ENCODE measurements around a stretch of chr4.

DNA sequence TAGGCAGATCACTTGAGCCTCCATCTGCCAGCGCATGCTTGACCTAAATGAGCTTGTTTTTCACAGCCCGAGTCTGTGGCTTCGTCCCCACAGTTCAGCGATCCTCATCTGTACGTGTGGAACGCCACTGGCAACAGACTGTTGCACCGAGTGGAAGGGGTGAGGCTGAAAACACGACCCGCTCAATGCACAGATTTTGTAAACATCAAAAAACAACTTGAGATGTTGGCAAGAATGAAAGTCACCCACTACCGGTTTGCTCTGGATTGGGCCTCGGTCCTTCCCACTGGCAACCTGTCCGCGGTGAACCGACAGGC, 12.5 kb downstream of the RPL9 start:
- PRO-cap, 3 experiments, result no peak in any of the 3 experiments
- RAMPAGE, long total RNA, 4 experiments, result no peak in any of the 4 experiments
- RRBS, result no CpG with 5 or more reads among the region's 14 CpGs

DNA sequence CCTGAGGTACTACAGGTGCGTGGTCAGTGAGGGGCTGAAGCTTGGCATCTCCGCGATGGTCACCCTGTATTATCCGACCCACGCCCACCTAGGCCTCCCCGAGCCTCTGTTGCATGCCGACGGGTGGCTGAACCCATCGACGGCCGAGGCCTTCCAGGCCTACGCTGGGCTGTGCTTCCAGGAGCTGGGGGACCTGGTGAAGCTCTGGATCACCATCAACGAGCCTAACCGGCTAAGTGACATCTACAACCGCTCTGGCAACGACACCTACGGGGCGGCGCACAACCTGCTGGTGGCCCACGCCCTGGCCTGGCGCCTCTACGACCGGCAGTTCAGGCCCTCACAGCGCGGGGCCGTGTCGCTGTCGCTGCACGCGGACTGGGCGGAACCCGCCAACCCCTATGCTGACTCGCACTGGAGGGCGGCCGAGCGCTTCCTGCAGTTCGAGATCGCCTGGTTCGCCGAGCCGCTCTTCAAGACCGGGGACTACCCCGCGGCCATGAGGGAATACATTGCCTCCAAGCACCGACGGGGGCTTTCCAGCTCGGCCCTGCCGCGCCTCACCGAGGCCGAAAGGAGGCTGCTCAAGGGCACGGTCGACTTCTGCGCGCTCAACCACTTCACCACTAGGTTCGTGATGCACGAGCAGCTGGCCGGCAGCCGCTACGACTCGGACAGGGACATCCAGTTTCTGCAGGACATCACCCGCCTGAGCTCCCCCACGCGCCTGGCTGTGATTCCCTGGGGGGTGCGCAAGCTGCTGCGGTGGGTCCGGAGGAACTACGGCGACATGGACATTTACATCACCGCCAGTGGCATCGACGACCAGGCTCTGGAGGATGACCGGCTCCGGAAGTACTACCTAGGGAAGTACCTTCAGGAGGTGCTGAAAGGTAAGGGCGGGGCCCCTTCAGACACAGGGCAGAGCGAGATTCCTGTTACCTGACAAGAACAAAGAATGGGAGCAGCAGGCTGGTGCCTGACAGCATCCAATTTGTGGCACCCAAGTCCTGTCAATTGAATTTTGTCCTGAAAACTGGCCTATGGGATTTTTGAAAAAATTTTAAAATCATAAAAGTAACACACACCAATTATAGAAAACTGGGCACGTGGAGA, 11.8 kb downstream of the RPL9 start:
- PRO-cap, 3 experiments, result peak in 2 of 3 experiments; most common plus-strand start position 441 of the sequence (in 2)
- RAMPAGE, long total RNA, 4 experiments, result no peak in any of the 4 experiments
- RRBS, result 41% methylated on average over 13 of the region's 77 CpGs

DNA sequence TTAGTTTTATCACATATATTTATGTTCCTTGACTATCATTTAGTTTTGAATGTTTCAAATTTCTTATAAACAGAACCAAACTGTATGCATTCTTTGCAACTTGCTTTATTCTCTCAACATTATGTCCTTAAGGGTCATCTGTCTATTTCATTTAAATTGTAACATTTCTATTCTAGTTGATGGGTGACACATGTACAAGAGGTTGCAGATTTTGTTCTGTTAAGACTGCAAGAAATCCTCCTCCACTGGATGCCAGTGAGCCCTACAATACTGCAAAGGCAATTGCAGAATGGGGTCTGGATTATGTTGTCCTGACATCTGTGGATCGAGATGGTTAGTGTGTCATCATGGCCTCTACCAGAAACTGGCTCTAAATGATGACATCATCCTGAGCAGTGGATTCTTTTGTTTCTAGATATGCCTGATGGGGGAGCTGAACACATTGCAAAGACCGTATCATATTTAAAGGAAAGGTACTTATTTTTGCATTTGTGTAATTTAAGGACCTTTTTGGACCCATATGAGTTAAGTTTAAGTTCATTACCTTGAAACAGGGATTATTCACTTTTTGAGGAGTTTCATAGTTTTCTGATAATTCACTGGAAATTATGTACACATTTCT, 6.1 kb downstream of the LIAS start:
- PRO-cap, 3 experiments, result no peak in any of the 3 experiments
- RAMPAGE, long total RNA, 4 experiments, result no peak in any of the 4 experiments
- RRBS, result no CpG with 5 or more reads among the region's 2 CpGs

DNA sequence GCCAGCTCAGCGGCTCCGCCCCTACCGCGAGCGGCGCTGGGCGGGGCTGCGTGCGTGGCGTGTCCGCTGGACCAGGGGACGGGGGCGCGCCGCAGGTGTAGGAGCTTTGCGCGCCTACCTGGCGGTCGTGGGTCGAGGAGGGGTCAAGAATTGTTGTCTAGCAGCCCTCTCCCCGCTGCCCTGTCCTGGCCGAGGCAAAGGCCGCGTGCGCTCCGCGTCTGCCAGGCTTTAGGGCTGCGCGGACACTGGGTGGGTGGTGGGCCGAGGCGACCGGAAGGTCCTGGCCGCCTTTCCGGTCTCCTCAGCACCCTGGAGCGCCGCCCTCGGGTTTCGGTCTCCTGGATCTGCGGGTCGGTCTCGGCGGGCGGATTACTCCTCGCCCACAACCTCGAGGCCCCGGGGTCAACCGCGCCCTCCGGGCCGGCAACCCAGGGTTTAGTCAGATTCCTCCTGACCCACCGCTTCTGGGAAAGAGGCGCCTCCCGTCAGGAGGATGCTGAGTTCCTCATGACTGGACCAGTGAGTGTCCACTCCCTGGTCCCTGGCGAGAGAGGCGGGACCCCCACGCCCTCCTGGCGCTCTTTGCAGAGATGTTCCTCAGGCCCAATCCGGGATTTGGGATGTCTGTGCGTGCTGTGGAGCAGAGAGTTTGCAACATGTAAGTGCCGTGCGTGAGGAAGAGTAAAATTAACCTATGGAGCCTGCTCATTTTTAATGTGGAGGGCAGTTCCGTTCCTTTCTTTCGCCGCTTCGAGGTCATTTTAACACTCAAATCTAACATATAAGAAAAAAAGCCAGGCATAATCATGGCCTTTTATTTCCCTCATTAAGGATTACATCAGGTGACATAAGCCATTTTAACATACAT, 676 bp upstream of the UGDH start:
- PRO-cap, 3 experiments, result peak in 3 of 3 experiments; most common plus-strand start position 74 of the sequence (in 3); most common minus-strand start position 247 of the sequence (in 2)
- RAMPAGE, long total RNA, 4 experiments, result start-site peak on the plus strand in 2 of 4 experiments, centred at positions 48 to 324 of the sequence, 16 to 42 reads per replicate
- RRBS, result under 1% methylated on average over 8 of the region's 65 CpGs

DNA sequence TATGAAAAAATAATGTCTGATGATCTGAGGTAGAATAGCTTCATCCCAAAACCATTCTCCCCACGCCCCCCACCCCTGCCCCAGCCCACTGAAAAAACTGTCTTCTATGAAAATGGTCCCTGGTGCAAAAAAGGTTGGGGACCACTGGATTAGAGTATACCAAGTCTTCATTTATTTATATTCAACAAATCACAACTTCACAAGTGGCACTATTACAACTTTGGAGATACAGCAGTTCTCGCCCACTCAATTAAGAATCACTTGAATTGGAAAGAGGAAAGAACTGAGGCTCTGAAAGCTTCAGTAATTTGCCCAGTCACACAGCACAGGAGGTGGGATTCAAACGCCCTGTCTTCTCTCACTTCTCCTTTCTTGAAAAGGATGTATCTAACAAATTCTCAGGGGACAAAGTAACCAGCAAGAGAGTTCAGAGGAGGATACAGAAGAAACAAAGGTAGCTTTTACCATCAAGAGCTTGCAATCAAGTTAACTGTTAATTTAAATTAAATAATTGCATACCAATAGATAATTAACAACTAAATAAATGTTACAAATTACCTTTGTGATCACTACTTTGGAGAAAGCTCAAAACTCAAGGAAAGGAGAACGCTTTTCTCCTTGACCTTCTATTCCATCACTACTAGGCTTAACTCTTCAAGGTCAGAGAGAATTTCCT, 12.4 kb downstream of the SMIM14 start:
- PRO-cap, 3 experiments, result no peak in any of the 3 experiments
- RAMPAGE, long total RNA, 4 experiments, result no peak in any of the 4 experiments
- RRBS, result no CpG with 5 or more reads among the region's 4 CpGs

- PRO-cap, 3 experiments, result no peak in any of the 3 experiments
- RAMPAGE, long total RNA, 4 experiments, result no peak in any of the 4 experiments
- RRBS, result no CpG with 5 or more reads among the region's 3 CpGs
These were observed 11.7 kb downstream of the SMIM14 start for GRCh38 chr4:39626818-39627587.

DNA sequence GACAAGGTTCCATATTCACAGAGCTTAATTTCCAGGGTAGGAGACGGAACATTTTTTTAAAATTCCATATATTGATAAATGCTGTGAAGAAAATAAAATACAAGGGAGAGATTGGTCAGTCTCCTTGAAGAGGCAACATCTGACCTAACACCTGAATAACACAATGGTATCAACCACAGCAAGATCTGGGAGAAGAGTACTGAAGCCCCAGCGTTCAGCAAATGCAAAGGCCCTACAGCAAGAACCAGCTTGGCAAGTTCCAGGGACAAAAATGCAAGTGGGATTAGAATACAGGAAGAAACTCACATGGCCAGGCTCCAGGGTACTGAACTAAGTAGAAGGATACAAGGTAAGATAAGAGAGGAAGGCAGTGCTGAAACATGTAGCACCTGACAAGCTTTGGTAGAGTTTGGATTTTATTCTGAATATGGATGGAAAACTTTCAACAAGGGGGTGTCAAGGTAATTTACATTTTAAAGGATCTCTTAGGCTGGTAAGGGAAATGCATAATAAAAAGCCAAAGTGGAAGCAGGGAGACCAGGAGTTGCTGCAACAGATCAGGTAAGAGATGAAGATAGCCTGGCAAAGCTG, 3.6 kb downstream of the SMIM14 start:
- PRO-cap, 3 experiments, result no peak in any of the 3 experiments
- RAMPAGE, long total RNA, 4 experiments, result no peak in any of the 4 experiments
- RRBS, result no CpG with 5 or more reads among the region's 2 CpGs

- PRO-cap, 3 experiments, result no peak in any of the 3 experiments
- RAMPAGE, long total RNA, 4 experiments, result no peak in any of the 4 experiments
These were observed 22.0 kb downstream of the UBE2K start for GRCh38 chr4:39719869-39720402.

DNA sequence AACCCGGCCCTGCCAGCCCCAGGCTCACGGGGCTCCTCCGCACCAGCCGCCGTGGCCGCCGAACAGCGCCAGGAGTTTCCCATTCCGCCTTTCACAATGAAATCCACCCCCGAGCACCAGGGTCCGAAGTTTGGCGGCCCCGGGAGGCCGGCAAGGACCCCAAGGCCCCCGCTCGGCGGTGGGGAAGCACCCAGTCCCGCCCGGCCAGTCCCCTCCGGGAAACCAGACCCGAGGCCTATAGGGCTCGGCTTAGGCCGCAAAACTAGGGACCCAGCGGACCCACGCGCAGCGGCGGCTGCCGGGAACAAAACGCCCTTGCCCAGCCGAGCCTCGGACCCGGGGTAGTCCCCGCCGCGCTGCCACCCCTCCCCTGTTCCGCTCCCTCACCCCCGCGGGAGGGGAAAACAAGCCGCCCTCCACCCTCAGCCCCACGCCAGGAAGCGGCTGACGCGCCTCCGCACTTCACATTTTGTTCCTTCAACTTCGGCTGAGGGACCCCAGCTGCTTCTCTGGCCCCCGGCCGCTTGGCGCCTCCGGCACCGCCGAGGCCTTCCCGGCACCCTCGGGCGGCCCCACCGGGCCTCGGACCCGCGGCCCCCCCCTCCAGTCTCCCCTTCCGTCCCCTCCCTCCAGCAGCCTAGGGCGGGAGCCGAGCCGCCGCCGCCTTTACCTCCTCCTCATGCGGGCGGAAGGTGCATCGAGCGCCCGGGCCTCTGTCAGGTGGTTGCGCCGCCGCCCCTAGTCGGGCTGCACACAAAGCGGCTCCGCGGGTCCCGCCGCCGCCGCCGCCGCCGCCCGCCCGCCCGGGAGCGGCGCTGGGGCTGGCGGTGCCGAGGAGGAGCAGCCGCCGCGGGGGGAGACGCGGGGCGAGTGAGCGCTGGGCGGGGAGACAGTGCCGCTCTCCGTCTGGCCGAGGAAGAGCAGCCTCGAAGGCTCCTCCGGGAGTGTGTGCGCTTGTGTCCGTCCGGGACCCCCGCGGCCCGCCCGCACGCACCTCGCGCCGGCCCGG, 620 bp downstream of the PDS5A start:
- PRO-cap, 3 experiments, result peak in 3 of 3 experiments; most common plus-strand start position 888 of the sequence (in 2); most common minus-strand start position 872 of the sequence (in 3)
- RAMPAGE, long total RNA, 4 experiments, result start-site peak on the minus strand in 2 of 4 experiments, centred at positions 573 to 752 of the sequence, 71 to 135 reads per replicate
- RRBS, result 1% methylated on average over 38 of the region's 116 CpGs

GRCh38 chr4:40055283-40055706, 1.4 kb upstream of the N4BP2 start:
- PRO-cap, 3 experiments, result peak in 2 of 3 experiments; most common plus-strand start chr4:40055672 (in 2); most common minus-strand start chr4:40055552 (in 2)
- RAMPAGE, long total RNA, 4 experiments, result no peak in any of the 4 experiments
- RRBS, result no CpG with 5 or more reads among the region's 7 CpGs

DNA sequence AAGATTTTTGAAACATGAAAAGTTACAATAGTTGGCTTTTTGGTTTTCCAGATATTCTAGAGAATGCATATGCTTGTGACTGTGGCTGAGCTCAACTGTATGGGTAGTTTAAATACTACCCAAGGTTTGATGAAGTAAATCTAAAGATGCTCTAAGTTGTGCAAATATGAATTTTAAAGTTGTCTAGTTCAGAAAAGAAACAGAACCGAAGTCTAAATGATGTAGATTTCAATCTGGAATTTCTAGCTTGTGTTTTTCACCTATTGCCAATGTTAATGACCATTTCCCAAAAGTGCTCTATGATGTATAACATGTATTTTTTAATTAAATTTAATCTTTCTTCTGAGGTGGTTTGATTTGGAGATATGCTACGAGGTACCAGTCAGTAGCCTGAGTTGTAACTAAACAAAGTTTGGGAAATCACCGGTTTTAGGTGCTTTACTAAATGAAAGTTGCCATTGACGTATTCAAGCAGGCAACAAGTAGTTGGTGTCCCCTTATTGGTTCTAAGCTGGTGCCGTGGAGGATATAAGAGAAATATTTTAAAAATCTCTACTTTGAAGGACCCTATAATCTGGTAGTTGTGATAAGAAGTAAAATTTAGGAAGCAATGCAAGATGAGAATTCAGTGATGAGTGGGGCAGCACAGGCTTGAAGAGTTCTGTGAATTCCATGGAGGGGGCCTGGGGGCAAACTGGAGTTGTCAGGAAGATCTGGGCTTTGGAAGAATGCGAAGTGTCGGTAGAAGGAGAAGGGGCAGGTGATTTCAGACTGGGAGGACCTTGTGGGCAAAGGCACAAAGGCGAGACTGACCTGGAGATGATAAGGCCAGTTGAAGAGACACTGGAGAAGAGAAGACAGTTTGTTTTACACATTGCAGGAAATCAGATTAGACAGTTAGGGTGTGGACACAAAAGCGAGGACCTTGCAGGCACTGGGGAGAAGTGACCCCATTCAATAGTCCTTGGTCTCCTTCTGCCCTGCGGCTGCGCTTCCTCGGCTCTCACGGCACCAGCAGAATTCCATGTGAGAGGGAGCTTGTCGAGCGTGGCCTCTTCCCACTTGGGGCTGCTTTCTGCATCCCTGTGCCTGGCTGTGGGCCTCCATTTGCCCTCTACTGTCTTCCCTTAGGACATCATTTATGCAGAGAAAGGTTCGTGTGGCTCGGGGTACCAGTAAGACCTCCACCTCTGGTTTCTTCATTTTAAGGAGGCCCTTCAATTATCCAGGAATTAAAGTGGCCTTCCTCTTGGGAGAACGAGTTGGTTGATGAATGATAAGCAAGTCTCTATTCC, 1.1 kb downstream of the RHOH start:
- PRO-cap, 3 experiments, result peak in 1 of 3 experiments; most common plus-strand start position 628 of the sequence (in 1); most common minus-strand start position 403 of the sequence (in 1)
- RAMPAGE, long total RNA, 4 experiments, result no peak in any of the 4 experiments
- RRBS, result no CpG with 5 or more reads among the region's 18 CpGs

GRCh38 chr4:40204789-40206037, 8.4 kb downstream of the RHOH start:
- PRO-cap, 3 experiments, result peak in 1 of 3 experiments; most common plus-strand start chr4:40205743 (in 1); most common minus-strand start chr4:40205565 (in 1)
- RAMPAGE, long total RNA, 4 experiments, result no peak in any of the 4 experiments
- RRBS, result no CpG with 5 or more reads among the region's 14 CpGs

GRCh38 chr4:40213949-40214999, 17.4 kb downstream of the RHOH start:
- PRO-cap, 3 experiments, result no peak in any of the 3 experiments
- RAMPAGE, long total RNA, 4 experiments, result no peak in any of the 4 experiments
- RRBS, result no CpG with 5 or more reads among the region's 13 CpGs

GRCh38 chr4:40419525-40420124, 84.5 kb downstream of the CHRNA9 start:
- PRO-cap, 3 experiments, result peak in 1 of 3 experiments; most common minus-strand start chr4:40419575 (in 1)
- RAMPAGE, long total RNA, 4 experiments, result no peak in any of the 4 experiments
- RRBS, result no CpG with 5 or more reads among the region's 5 CpGs

DNA sequence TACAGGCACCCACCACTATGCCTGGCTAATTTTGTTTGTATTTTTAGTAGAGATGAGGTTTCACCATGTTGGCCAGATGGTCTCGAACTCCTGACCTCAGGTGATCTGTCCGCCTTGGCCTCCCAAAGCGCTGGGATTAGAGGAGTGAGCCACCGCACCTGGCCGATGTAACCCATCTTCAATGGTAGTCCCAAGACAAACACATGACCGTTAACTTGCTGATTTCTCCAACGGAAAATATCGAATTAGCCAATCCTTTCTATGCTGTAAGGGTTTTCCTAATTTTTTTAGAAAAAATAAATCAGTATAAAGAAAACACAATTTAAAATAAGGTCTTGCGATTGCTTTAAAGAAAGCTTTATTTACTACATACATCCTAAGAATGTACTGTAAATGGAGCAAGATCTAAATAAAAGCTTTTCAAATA, 87.8 kb downstream of the CHRNA9 start:
- PRO-cap, 3 experiments, result peak in 1 of 3 experiments; most common minus-strand start position 209 of the sequence (in 1)
- RAMPAGE, long total RNA, 4 experiments, result no peak in any of the 4 experiments
- RRBS, result no CpG with 5 or more reads among the region's 9 CpGs

GRCh38 chr4:40425977-40426355, 90.8 kb downstream of the CHRNA9 start:
- PRO-cap, 3 experiments, result peak in 2 of 3 experiments; most common minus-strand start chr4:40426096 (in 1)
- RAMPAGE, long total RNA, 4 experiments, result no peak in any of the 4 experiments
- RRBS, result no CpG with 5 or more reads among the region's 17 CpGs

DNA sequence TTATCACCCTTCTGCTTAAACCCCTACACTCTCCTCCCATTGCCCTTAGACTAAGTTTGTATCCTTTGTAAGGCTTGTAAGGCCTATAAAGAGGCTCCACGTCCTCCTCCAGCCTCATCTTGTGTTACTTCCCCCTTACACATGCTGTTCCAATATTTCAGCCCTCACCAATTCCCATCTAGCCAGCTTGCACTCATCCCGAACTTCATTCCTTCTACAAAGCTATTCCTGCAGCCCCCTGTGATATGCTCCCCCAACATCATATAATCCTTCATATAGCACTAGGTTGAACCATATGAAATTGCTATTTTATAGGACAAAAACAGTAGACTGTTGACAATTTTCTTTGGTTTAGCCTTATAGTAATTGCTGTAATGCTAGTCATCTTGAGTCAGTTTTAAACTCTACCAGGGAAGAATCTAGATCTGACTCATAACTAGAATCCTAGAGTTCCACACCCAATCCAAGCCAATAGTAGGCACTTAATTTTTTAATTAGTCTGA, 136.6 kb downstream of the CHRNA9 start:
- PRO-cap, 3 experiments, result peak in 2 of 3 experiments; most common minus-strand start position 118 of the sequence (in 2)
- RAMPAGE, long total RNA, 4 experiments, result no peak in any of the 4 experiments
- RRBS, result no CpG with 5 or more reads among the region's 2 CpGs

GRCh38 chr4:40495169-40495887, 134.3 kb downstream of the RBM47 start:
- PRO-cap, 3 experiments, result no peak in any of the 3 experiments
- RAMPAGE, long total RNA, 4 experiments, result no peak in any of the 4 experiments
- RRBS, result no CpG with 5 or more reads among the region's 6 CpGs

- PRO-cap, 3 experiments, result no peak in any of the 3 experiments
- RAMPAGE, long total RNA, 4 experiments, result no peak in any of the 4 experiments
- RRBS, result no CpG with 5 or more reads among the region's 12 CpGs
These were observed 75.0 kb downstream of the RBM47 start for GRCh38 chr4:40554570-40555061.

DNA sequence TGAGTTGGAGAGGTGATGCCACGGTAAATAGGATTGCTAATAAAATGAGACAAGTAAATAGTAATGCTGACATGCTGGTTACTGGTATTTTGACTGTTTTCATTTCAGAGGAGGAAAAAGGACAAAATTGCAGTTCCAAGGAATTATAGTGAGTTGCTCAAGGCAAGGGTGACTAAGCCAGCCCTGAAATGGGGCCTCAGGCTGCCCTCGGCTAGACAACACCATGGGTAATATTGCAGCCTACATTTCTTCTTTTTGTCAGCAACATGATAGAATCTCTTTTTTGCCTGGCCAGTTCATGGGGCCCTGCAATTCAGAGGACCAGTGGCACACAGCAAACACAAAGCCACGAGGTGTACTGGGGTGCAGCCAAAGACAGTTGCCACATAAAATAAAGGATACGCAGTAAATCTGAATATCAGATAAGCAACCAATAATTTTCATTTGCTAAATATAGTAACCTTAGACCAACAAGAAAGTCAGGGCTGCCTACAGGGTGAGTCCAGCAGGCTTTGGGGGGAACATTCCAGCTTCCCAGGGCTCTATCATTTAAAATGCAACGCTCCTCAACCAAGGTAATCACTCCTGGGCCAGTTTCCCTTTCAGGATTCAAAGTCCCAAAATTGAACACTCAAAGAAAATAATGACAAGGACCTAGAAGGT, 41.8 kb downstream of the RBM47 start:
- PRO-cap, 3 experiments, result peak in 1 of 3 experiments; most common plus-strand start position 311 of the sequence (in 1); most common minus-strand start position 189 of the sequence (in 1)
- RAMPAGE, long total RNA, 4 experiments, result no peak in any of the 4 experiments
- RRBS, result no CpG with 5 or more reads among the region's 5 CpGs

Measured in adrenal gland (tissue), 7 donors.